Parietal lobe (tissue), 2 donors: ENCODE measurements around a stretch of chr11.

DNA sequence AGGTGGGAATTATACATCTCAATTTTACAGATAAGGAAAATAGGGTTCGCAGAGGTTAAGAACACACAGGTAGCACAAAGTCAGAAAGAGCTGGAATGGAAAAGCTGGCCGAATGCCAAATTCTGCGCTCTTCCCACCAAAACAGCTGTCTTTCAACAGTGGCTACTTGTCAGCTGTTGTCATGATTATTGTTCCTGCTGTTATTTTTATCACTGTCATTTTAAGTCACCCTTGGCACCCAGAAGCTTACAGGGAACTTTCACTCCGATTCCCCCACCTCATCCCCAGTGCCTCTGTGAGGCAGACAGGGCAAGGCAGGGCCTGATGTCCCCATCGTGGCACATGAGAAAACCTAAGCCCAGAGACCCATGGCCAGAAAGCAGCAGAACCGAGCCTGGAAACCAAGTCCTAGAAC lies 74.5 kb upstream of the CSNK2A3 start:
- RAMPAGE, long total RNA: no peak

- RAMPAGE, long total RNA: no peak
Measured at GRCh38 chr11:11451361-11451968, 98.4 kb upstream of the CSNK2A3 start.

GRCh38 chr11:11461383-11461931 lies 108.4 kb upstream of the CSNK2A3 start:
- RAMPAGE, long total RNA: no peak

DNA sequence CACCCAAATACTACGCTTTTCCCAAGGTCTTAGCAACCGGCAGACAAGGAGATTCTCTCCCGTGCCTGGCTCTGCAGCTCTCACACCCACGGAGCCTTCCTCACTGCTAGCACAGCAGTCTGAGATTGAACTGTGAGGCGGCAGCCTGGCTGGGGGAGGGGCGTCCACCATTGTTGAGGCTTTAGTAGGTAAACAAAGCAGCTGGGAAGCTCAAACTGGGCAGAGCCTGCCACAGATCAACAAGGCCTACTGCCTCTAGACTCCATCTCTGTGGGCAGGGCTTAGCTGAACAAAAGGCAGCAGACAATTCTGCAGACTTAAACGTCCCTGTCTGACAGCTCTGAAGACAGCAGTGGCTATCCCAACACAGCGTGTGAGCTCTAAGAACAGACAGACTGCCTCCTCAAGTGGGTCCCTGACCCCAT lies 70.0 kb upstream of the GALNT18 start:
- RAMPAGE, long total RNA: no peak

DNA sequence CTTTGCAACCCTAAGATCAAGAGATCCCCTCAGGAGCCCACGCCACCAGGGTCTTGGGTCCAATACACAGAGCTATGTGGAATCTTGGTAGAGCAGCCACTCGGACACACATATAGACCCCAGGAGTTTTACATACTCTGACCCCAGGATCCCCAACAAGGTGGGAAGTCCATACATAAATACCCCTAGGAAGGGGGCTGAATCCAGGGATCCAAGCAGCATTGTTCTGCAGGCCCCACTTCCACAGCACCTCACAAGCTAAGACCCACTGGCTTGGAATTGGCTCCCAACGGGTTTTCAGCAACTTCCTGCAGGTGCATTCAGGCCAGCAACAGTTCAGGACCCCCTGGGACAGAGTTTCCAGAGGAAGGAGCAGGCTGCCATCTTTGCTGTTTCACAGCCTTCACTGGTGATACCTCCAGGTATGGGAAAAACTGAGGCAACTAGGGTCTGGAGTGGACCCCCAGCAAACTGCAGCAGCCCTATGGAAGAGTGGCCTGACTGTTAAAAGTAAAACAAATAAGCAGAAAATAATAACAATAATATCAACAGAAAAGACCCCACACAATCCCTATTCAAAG lies 43.8 kb downstream of the USP47 start:
- RAMPAGE, long total RNA: no peak

DNA sequence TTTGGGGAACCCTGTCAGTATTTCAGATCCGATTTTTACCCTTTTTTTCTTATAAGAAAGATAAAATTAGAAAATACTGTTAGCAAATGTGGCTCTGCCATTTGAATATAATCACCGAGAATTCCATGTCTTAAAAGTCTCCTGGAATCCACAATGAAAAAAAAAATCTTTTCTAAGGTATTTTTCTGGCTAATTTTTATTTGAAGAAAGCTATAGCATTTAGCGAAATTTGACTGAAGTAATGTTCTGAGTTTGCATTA lies 50.8 kb downstream of the DKK3 start:
- RAMPAGE, long total RNA: no peak

DNA sequence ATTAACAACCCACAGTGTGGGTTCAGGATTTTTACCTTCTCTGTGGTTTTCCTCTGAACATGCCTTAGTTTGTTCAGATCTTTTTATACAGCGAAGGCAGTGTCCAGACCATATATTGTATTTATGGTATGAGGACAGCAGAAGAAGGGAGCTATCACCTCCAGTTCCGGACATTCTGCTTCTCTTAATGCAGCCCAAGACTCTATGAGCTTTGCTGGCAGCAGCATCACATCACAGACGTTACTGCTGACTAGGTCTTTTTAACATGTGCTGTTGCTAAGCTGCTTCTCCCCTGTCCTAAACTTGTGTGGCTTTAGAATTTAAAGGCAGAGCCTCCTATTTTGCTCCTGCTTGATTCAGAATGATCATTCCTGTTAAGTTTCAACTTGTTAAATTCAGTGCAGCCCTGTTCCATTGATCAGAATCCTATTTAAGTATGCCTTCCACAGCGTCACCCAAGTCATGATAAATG lies 13.4 kb downstream of the MICAL2 start:
- RAMPAGE, long total RNA: no peak

DNA sequence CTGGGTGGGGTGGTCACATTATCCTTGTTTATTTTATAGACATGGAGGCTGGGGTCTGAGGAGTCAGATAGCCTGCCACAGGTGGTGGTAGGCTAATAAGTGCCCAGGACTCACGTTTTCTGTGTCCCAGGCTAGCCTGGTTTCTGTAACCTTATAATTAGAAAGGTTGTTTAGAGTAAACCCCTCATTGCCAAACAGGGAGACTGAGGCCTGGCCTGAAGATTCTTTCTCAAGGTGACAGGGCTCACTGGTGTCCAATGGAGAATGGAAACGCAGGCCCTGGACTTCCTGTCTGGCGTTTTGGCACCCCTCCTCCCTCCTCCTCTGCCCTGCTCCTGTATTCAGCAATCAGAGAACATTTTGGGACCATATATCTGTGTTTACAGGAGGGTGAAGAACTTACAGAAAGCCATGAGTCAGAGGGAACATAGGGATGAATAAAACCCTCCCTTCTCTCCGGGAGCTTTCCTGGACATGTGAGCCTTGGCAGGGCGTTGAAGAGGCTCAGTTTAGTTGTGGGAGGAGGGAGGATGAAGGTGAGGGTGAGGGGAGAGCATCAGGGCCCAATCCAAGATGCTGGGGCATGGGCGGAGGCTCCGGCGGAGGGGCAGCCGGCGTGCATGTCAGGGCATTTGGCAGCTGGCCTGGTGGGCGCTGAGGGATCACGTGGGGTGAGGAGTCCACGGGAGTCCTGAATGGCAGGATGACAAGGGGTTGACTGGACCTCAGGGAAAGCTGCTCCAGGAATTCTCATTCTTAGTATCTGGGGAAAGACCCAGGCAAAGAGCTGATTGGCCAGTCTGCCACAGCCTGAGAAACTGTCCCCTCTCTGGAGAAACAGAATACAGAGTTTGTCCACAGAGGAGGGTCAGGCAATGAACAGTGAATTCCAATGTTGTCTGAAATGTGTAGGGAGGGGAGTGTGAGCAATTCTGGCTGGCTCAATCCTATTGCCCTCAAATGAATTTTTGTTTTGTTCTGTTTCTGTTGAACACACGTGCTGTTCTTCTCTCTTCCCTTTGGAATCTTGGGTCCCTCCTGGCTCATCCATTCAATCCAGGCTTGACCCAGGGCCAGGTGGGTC lies 28.9 kb downstream of the MICAL2 start:
- RAMPAGE, long total RNA: no peak

GRCh38 chr11:12162039-12162535 lies 51.7 kb downstream of the MICAL2 start:
- RAMPAGE, long total RNA: no peak

GRCh38 chr11:12163168-12164055 lies 53.0 kb downstream of the MICAL2 start:
- RAMPAGE, long total RNA: no peak

- RAMPAGE, long total RNA: no peak
Measured at GRCh38 chr11:12164056-12164696, 53.8 kb downstream of the MICAL2 start.

GRCh38 chr11:12167748-12168310 lies 57.4 kb downstream of the MICAL2 start:
- RAMPAGE, long total RNA: no peak

DNA sequence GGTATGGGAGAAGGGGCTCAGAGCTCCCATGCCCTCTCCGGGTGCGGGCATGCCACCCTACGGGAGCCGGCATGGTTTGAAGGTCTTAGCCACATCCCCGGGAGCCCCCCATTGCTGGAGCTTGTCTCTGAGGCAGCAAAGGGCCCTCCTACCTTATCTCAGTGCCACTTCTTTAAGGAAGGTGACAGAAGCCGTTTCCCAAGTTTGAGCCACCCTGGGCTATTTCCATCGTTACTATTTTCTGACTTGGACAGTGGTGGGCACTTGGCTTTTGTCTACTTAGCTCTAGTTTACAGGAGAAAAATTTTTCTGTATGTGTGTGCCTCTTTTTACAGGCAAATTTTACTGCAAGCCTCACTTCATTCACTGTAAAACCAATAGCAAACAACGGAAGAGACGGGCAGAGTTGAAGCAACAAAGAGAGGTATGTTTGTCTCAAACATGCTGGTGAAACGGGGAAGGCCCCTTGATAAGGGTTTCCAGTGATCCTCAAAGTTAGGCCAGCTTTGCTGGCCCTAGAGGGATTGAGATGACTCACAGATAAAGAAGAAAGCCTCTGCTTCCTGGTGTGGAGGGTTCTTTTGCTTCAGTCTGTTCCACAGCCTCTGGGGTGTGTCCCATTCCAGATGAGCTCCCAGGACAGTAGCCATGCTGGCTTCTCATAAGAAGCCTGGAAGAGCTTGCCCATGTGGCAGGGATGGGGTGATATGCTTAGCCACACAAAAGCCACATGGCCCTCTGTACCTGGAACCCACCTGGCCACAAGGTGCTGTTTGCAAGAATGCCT lies 119.0 kb upstream of the PARVA start:
- RAMPAGE, long total RNA: no peak

- RAMPAGE, long total RNA: no peak
Measured at GRCh38 chr11:12390579-12391177, 13.3 kb downstream of the PARVA start.

GRCh38 chr11:12398191-12398390 lies 20.7 kb downstream of the PARVA start:
- RAMPAGE, long total RNA: no peak

DNA sequence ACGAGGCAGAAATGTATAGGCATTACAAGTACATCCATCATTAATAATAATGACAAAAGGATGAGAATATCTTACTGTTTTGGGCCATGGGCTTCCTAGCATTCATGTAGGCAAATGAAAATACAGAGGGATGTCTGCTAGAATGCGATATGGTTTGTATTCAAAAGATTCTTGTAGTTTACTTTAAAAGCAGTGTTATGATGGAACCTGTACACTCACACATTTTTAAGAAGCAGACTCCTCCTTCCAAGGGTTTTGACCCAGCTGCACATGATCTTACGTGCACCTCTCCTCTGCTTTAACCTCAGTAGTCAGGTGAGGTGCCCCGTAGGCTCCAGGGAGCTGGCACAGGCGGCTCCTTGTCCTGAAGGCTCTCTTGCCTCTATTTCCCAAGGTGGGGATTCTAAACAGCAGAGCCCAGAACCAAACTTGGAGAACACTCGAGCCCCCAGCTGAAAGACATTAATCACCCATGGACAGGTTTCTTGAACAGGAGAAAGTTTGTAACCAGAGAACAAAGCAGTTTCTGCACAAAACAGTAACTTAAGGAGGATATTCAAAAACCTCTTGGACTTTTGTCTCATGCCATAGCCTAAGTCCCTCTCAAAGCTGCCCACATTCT lies 36.1 kb downstream of the PARVA start:
- RAMPAGE, long total RNA: no peak

DNA sequence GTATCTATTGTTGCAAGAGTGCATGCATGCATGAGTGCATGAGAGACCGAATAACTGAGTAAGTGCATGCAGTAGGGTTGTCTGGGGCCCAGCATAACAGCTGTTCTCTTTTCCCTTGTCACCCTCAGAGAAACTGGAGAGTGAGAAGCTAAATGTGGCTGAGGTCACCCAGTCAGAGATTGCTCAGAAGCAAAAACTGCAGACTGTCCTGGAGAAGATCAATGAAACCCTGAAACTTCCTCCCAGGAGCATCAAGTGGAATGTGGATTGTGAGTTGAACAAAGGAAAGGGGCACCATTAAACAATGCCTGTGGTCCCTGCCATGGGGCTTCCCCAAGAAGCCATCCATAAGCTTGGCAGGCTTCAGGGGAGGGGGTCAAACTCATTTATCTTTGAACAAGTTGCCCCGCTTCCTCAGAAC lies 119.0 kb downstream of the PARVA start:
- RAMPAGE, long total RNA: no peak

DNA sequence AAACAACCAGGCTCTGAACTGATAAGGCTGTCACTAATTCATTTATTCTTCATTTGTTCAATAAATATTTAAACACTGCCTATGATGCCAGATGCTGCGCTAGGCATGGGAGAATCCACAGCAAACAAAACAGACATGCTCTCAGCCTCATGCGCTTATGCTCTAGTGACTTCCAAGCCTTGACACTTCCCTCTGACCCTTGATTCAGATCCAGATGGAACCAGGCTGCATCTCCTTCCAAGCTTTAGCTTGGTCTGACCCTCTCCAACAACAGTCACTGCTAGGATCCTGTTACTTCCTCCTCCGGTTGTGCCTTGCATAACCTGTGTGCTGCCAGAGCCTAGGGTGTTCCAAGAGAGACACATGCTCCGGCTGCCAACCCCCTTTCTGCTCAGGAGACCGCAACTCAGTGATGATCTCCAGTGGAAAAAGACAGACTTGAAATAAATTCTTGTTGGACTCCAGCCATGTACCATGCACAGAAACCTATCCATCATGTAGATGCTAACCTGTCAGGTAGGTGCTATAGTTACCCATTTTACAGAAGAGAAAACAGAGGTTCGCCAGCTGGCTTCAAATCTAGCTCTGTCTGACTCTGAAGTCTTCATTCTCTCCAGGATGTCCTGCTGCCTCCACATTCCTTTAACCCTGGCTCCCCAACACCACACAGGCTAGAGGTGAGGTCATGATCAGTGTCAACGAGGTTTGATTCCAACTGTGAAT lies 136.3 kb upstream of the TEAD1 start:
- RAMPAGE, long total RNA: no peak

DNA sequence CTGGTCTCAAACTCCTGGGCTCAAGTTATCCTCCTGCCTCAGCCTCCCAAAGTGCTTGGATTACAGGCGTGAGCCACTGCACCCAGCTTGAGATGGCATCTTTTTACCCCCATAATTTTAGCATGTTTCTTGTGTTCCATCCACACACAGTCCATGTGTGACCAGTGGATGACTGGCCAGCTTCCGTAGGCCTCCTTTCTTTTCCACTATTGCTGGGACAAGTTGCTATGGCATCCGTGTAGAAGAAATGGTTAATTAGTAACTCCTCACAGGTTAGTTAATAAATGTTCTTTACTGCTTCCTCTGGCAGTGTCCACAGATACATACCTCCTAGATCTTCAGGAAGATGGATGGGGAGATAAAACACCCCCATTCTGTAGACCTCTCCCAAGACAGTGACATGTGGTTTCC lies 154.3 kb upstream of the RASSF10 start:
- RAMPAGE, long total RNA: no peak

GRCh38 chr11:13008578-13008935 lies 559 bp upstream of the RASSF10 start:
- RAMPAGE, long total RNA: no peak